PFSK-1 (cell line): ENCODE data around the genes SND1 and RBM28.

GRCh38 chr7:123656479-123656780, 764 bp downstream of the LMOD2 start:
- RRBS = no CpG with 5 or more reads among the region's 2 CpGs

GRCh38 chr7:123719094-123720357, 29.3 kb downstream of the WASL start:
- RRBS = no CpG with 5 or more reads among the region's 4 CpGs

DNA sequence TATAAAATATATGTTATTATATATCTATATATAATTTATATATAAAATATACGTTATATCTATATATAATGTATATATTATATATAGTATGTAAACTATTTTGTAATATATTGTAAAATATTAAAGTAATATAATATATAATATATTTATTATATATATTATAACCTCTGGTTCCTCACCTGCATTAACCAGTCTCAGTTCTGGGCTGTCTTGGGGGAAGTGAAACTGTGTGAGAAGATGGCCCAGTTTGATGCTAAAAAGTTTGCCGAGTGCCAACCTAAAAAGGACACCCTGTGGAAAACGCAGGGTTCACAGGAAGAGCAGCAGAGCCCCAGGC, 104.4 kb upstream of the POT1 start:
- RRBS = no CpG with 5 or more reads among the region's 3 CpGs

GRCh38 chr7:127413713-127414571, 21.4 kb upstream of the ZNF800 start:
- RRBS = no CpG with 5 or more reads among the region's 5 CpGs

GRCh38 chr7:127650763-127652002, 811 bp upstream of the SND1 start:
- RRBS = no CpG with 5 or more reads among the region's 62 CpGs

GRCh38 chr7:127652003-127652797, at the start of gene SND1:
Gene SND1, plus strand, starts transcription at chr7:127652194.
- RRBS = under 1% methylated on average over 22 of the region's 65 CpGs

GRCh38 chr7:127972754-127973488, 58.3 kb downstream of the LRRC4 start:
- RRBS = no CpG with 5 or more reads among the region's 5 CpGs

DNA sequence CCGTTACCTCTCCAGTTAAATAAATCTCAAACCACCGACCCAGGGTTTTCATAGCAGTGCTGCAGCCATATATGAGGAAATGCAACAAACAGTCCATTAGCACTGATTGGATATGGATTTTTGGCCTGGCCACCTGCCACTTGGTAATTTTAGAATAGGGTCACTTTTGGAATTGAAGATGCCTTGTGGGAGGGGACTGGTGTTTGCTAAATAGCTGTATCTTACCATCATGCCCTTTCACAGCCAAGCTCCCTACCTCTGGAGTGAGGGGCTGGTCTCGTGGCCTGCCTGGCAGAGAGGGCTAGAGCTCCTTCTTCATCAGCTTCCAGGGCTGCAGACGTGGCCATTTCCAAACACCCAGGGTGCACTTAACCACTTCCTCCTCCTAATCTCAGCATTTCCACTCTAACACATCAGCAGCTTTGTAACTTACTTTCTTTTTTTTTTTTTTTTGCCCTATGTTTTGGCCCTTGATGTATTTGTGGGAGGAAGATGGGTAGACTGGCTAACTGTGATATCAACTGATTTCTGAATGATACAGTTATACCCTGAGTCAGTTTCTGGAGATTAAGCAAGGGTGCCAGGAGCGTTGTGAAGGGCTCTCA, 27.5 kb downstream of the LRRC4 start:
- RRBS = no CpG with 5 or more reads among the region's 5 CpGs

DNA sequence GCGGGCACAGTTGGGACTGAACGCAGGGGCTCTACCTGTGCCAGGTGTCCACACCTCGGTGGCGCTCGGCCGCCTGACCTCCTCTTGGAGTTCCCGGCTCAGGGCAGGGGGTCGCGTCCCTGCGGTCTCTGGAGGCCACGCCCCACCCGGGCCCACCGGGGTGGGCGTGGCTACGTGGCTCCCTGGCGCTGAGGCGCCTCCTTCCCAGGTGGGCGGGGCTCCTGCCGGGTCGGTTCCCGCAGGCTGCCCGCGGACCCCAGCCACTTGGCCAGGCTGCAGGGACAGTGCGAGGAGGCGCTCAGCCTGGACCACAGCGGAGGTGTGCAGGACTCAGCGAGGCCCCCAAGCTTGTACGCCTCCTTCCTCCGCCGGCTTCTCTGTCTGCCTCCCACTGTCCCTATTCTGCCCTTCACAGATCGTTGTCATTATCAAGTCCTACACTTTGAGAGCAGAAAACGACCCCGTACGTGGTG, 39.8 kb upstream of the LEP start:
- RRBS = 31% methylated on average over 18 of the region's 34 CpGs

- RRBS = no CpG with 5 or more reads among the region's 9 CpGs
Measured at GRCh38 chr7:128217024-128217387, 24.1 kb upstream of the LEP start.

DNA sequence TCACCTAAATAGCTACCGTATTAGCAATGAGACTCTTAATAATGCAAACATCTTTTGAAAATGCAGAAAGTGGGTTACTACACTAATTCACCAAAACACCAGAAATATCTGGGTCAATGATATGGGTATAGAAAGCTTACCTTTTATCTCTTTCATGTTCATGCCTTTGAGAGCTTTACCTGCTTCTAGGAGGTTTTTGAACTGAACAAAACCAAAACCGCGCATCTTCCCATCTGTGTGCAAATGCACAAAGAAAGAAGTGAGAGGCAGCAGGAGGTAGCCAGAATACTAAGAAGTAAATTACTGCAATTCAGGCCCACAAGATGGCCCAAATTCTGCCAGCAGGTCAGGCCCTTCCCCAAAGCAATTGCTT, 5.6 kb downstream of the RBM28 start:
- RRBS = no CpG with 5 or more reads among the region's 3 CpGs

GRCh38 chr7:128339500-128340193, 4.1 kb downstream of the RBM28 start:
- RRBS = no CpG with 5 or more reads among the region's 3 CpGs

- RRBS = 1% methylated on average over 18 of the region's 48 CpGs
Measured at GRCh38 chr7:128343056-128344086, at the start of gene RBM28. Gene RBM28, minus strand, starts transcription at chr7:128343908.

- RRBS = no CpG with 5 or more reads among the region's 9 CpGs
Measured at GRCh38 chr7:128431180-128431600, 21.4 kb upstream of the IMPDH1 start.

GRCh38 chr7:128457489-128457986, 1.9 kb downstream of the HILPDA start:
- RRBS = no CpG with 5 or more reads among the region's 11 CpGs

DNA sequence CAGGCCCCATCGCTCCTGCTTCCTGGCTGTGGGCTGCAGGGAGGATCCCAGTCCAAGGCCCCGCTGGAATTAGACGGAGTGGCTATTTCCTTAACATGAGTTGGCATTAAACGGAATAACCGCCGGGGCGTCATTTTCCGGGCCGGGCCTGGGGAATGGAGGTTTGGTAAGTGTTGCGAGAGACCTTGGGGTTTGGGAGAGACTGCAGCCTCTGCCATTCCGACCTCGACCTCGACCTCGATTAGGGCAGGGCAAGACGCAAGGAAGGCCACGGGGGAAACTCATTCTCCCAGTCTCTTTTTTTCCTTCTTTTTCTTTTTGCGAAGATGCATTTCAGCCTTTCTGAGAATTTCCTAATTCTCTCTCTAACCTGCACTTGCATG, 55.6 kb downstream of the METTL2B start:
- RRBS = no CpG with 5 or more reads among the region's 17 CpGs

GRCh38 chr7:128629743-128630475, 42.2 kb upstream of the GARIN1A start:
- RRBS = no CpG with 5 or more reads among the region's 10 CpGs

DNA sequence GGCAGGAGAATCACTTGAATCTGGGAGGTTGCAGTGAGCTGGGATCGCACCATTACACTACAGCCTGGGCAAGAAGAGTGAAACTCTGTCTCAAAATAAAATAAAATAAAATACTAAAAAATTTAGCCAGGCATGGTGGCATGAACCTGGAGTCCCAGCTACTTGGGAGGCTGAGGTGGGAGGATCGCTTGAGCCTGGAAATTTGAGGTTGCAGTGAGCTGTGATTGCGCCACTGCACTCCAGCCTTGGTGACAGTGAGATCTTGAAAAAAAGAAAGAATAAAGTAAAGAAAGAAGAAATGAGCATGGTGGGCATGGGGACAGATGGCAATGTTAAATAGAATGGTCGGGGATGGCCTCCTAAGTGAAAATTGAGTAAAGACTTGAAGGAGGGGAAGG, 26.4 kb upstream of the GARIN1A start:
- RRBS = no CpG with 5 or more reads among the region's 4 CpGs

DNA sequence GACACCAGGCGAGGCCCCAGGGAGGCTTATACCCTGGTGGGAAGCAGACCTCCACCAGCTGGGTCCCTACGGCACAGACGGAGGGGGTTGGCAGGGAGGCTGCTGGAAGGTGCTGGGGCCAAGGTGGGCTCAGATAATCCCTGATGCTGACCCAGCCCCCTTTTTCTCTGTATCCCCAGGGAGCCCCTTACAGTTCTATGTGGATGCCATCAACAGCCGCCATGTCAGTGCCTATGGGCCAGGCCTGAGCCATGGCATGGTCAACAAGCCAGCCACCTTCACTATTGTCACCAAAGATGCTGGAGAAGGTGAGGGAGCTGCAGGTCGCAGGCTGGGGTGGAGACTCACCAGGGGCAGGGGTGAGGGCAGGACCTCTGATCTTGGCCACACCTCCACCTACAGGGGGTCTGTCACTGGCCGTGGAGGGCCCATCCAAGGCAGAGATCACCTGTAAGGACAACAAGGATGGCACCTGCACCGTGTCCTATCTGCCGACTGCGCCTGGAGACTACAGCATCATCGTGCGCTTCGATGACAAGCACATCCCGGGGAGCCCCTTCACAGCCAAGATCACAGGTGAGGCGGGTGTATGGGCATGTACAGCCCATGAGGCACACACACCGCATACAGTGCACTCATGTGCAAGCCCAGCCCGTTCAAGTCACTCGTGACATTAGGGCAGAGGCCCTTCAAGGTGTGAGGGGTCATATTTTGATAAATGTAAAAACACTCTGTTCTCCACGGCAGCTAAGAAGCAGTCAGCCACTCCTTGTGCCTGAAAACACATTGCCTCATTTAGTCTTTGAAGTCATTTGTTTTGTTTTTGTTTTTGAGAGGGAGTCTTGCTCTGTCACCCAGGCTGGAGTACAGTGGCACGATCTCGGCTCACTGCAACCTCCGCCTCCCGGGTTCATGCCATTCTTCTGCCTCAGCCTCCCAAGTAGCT, 11.3 kb upstream of the ATP6V1F start:
- RRBS = no CpG with 5 or more reads among the region's 22 CpGs